ENCODE results near the genes NUP133 and TRIM67.

GRCh38 chr1:229507741-229508978, at the start of gene NUP133:
NUP133 (minus strand) TSS chr1:229508341.
- PRO-cap = bidirectional peak, plus-strand start at chr1:229508474, minus-strand start at chr1:229508298; bidirectional peak, plus-strand start at chr1:229508638, minus-strand start at chr1:229508622

DNA sequence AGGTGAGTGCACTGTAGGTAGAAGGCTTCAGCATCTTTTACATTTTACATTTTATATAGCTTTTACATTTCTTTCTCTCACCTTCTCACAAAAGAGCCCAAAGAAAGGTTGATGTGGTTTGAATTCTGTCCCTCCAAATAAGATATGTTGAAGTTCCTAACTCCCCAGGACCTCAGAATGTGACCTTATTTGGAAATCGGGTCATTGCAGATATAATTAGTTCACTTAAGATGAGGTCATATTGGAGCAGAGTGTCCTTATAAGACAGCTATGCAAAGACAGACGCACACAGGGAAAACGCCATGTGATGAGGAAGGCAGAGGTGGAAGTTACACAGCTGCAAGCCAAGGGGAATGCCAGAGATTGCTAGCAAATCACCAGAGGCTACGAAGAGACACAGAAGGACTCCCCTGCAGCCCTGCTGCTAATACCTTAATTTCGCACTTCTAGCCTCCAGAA, 5.1 kb upstream of the ABCB10 start:
- PRO-cap = bidirectional peak, plus-strand start at position 372 of the sequence, minus-strand start at position 138 of the sequence

DNA sequence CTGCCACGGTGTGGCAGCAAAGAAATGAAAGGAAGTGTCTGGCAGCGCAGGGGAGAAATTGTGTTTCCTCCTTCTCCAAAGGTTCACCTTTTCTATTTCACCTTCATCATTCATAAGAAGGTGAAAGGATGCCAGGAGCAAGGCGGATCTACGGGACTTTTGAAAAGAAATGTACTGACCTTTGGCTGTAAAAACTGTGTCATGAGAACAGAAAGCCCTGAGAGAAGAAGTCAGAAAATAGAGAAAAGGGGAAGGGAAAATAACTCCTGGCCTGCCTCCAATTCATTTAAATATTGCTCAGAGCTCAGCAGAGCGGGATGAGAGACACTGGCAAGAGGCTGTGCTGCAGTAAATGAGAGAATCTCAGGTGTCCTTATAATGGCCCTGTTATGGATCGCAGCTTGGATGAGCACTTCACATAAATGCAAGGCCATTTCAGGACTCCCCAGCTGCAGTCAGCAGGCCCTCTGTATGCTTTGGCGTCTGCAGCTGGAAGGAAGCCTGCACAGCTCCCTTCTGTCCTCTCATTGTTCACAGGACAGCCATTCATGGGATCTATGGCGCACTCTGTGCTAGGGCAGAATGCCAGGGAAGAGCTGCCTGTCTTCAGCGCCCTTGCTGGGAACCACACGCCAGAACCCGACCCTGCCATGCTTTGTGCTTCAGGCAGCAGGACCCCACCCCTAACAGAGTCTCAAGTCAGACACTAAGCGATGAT, 20.5 kb upstream of the ABCB10 start:
- PRO-cap = bidirectional peak, plus-strand start at position 310 of the sequence, minus-strand start at position 198 of the sequence

DNA sequence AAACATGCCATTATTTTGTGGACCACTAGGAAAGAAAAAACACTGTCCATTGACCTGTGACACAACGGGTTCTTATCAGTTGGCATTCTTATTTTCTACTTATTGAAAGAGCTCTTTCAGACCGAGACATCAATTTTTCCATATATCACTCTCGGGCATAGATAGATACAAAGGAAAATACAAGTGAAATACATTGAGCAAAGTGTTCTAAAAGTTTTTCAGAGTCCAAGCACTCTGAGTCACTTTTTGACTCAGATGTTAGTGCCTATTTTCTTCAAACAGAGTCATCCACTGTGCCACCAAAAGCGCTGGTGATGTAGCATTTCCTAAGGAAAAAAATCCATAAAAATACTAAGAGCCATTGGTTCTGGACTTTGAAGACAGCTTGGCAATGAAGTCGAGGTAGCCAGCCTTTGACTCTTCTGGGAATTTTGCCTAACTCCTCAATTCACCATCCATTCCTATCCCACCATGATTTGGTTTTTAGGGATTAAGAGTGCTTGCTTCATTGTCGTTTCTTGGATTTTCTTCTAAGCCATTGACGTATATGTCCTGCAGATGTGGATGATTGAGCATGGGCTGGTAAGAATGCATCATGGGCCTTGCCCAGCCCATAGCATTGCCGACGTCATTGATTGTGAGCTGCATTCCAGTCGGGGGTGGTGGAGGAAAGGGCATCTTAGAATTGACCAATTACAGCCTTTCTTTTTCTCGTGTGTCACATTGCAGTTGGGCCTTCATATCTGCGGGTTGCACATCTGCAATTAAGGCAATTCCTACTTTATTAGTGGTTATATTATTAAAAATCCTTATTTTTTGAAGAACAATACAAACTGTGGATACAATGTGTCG, 10.6 kb downstream of the GALNT2 start:
- PRO-cap = no peak

GRCh38 chr1:230103453-230104101, 36.5 kb downstream of the GALNT2 start:
- PRO-cap = no peak

DNA sequence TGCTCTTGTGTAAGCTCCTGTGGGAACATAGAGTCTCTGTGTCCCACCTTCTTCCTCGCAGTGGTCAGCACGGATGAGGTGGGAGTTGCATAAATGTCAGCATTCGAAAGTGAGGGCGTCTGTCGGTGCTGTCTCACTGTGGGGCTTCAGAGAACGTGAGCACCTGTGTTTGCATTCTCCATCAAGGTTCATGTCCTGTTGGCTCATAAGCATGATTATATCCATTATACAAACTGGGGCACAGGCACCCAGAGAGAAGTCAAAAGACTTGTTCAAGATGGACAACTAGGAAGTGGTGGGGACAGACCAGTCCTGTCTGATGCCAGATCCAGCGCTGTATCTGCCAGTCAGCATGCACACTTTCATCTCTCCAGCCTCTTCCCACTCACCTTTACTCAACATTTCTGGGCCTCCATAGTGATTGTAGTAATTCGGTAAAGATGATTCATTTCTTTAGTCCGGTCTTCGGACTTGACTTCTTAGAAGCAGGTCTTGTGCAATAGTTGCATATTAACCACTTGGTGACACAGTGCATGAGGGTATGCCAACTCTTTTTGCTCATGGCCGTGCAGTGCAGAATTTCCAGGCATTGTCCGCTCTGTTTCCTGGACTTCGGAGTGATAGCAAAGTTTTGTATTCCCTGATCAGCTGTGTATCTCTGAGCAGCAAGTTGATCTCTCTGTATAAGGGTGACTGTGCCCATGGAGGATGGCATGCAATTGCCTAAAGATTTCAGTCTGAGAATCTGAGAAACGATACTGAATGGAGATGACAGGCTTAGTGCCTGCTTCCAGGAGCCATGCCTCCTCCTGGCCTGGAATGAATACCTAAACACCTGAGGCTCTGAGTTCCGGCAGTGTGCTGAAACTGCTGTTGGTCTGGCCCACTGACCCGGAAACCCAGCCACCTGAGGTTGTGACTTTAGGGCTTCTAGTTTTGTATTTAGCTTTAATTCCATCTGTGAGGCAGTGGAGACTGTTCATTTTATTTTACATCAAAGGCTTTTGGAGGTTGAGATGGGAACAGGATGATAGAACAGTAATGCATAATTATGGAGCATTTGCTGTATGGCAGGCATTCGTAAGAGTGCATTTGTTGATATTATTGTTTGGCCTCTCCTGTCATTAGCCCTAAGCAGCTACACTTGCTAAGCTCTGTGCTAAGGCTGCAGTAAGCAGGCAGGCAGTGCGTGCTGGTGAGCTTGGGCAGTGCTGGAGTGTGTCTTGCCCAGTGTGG, 38.9 kb downstream of the GALNT2 start:
- PRO-cap = no peak

DNA sequence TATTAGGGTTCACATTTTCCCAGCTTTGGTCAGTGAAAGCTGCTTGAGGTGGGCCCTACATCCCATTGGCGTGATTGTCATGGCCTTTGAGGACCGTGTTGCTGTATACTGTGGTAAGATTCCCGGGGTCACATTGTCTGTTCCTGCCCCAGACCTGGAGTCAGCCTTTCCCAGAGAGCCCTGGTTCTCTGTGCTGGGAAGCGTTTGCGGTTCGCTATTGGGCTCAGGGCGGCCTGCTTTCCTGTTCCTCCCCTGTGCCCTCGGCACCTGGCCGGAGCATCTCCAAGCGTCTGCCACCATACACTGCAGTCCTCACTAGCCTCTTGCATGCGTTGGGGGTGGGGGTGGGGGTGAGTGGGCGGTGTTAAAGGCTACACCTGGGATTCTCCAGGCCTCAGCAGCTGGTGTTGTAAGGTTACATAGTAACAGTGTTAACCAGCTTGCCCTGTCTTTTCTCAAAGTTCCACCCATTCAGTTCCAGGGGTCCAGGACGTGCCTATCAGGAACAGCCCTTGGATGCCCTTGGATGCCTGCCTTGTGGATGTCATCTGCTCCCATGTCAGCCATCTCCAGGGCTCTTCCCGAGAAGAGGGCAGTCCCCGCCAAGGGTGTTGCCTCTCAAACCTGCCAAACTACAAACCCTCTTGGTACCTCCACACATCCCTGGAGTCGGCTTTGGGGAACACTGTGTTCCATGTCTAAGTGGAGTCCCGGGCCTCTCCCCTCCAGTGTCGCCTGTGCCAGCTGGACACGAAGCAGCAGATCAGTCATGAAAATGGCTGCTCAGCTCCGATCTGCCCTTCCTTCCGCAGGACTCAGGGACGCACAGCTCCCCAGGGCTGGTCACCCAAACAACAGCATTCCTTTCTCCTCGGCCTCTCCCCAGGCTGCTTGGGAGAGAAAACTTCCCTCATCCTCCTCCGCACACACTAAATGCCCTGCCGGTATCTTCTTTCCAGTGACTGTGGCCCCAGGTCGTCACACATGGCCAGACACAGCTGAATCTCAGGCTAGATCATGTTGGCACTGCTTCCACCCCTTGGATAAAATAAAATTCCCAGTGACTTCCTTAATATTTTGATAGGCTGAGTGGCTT, 53.1 kb downstream of the GALNT2 start:
- PRO-cap = no peak

GRCh38 chr1:230123791-230124284, 56.8 kb downstream of the GALNT2 start:
- PRO-cap = no peak

DNA sequence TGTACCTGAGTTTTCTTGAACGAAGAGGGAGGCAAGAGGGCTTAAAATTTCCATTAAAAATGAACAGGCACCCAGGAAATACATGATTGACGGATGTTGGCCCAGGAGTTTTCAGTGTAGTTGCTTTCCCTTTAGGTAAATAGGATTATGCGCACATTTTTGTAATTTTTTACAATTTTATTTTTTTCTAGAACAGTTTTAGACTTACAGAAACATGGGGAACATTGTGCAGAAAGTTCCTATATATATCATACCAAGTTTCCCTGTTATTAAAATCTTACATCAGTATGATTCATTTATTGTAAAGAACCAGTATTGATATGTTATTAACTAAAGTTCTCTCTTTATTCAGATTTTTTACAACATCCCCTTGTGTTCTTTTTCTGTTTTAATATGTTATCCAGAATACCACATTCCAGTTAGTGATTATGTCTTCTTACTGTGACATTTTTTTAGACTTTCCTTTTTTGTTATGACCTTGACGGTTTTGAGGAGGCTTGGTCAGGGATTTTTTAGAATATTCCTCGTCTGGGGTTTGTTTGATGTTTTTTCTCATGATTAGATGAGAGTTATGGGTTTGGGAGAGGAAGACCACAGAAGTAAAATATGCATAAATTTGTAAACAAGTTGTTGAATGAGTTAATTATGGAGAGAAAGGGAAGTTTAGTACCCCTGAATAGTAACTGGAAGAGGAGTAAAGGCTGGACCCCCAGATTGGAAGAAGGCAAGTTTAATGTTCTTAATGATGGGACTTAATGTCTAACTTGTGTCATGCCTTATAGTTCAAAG, 101.7 kb downstream of the GALNT2 start:
- PRO-cap = no peak

- PRO-cap = no peak
Measured at GRCh38 chr1:230169457-230170162, 102.6 kb downstream of the GALNT2 start.

GRCh38 chr1:230212328-230212848, 145.3 kb downstream of the GALNT2 start:
- PRO-cap = no peak

DNA sequence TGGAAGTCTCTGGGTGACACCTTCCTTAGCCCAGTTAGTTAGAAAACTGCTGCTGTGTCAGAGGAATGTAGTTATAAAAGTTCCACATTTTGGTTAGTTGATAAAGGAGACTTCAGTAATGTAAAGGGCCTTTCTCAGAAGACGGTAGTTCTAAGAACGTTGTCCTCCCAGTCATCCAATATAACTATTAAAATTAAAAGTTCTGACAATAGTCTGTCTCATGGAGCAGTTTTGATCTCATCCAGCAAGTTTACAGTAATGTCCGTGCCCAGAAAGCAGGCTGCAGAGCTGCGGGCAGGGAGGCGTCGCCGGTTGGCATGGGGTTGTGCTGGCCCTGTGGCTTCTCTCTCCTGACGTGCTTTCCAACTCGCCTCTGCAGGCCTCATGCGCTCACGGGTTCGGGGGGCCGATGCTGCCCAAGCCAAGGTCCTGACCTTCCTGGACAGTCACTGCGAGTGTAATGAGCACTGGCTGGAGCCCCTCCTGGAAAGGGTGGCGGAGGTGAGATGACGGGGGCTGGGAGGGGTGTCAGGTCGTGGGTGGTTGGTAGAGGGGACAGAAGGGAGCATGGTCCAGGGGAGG, 176.0 kb downstream of the GALNT2 start:
- PRO-cap = no peak

- PRO-cap = no peak
Measured at GRCh38 chr1:230641821-230642141, 500 bp upstream of the COG2 start.

GRCh38 chr1:230702662-230703589, 11.0 kb downstream of the AGT start:
- PRO-cap = no peak

DNA sequence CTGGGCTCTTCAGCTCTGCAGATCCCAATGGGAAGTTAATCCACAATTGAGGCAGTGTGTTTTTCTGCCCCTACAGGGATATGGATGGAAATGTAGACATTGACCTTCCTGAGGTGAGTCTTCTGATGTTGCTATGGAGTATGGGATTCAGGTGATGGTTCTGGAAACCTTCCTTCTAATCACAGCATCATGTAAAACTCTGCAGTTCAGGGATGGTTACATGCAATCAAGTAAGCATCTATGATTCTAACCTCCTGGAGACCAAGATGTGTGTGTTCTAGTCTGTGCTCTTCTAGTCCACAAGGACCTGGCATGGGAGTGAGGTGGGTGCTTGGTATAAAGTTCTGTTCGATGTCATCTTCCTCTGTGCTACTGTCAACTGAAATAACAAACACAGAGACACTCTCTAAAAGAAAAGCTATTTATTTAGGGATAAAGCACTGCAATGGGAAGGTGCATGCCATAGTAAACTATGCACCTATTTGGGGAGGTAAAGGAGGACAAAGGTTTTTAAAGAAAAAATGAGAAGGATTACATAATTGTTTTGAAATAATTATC, 38.8 kb downstream of the CAPN9 start:
- PRO-cap = no peak

GRCh38 chr1:231161662-231162445, at the start of gene TRIM67:
TRIM67 (plus strand) TSS chr1:231162058.
- PRO-cap = no peak

GRCh38 chr1:231317650-231318094, 20.0 kb downstream of the EXOC8 start:
- PRO-cap = no peak

DNA sequence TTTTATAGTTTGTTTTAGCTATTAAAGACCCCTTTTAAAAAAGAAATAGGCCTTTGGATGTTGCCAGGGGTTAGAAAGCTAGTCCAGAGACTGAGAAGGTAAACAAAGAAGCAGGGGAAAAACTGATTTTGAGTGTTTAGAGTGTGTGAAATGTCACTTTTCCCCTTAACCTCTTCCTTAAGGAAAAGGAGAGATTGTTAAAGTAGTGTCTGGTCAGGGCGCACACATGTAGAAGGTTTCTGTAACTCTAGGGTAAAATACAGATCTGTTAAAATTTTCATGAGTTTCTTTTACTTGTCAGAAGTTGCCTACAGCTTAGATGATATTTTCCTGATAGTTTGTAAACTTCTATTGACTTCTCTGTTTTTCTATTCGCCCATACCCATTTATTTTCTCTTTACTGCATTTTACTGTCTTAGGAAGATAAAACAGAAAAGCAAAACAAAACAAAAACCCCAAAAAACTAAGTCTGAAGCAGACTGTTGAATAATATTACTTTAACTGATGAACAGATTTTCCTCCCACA, 50.3 kb downstream of the DISC1 start:
- PRO-cap = no peak

DNA sequence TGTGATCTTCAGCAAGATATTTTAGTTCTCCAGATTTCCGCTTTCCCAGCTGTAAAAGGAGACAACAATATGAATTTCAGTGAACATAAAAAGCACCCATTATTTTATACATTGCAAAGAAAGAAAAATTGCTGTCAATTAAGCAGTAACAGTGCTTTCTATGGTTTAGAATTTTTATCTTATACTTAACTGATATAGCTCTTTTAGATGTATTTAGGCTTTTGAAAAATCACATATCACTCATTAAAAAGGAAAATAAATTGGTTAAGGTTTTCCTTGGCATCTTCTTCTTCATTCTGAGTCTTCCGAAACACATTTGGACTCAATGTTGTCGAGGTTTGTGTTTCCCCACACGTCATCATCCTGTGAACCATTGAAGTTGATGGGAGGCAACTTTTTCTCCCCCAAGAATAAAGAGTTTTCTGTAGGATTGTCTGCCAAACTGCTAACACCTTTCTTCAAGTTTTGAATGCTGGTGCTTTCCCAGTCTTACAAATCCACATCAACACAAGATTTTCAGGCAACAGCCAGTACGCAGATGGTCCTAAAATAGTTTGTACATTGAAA, 187.7 kb downstream of the DISC1 start:
- PRO-cap = no peak

GRCh38 chr1:232226044-232226672, 403.8 kb downstream of the SIPA1L2 start:
- PRO-cap = no peak